Measurements from ENCODE around the genes EAF1, BTD and ANKRD28.

GRCh38 chr3:14522862-14523707 lies 17.1 kb downstream of the GRIP2 start:
- PRO-cap, result no peak
- RAMPAGE, long total RNA, 2 experiments, result no peak in any of the 2 experiments

GRCh38 chr3:14876970-14877696 lies 58.4 kb downstream of the FGD5 start:
- PRO-cap, result no peak
- RAMPAGE, long total RNA, 2 experiments, result no peak in any of the 2 experiments

GRCh38 chr3:15003605-15004030 lies 56.2 kb downstream of the NR2C2 start:
- PRO-cap, result no peak
- RAMPAGE, long total RNA, 2 experiments, result no peak in any of the 2 experiments

GRCh38 chr3:15022854-15023628 lies 42.1 kb downstream of the MRPS25 start:
- PRO-cap, result no peak
- RAMPAGE, long total RNA, 2 experiments, result no peak in any of the 2 experiments

DNA sequence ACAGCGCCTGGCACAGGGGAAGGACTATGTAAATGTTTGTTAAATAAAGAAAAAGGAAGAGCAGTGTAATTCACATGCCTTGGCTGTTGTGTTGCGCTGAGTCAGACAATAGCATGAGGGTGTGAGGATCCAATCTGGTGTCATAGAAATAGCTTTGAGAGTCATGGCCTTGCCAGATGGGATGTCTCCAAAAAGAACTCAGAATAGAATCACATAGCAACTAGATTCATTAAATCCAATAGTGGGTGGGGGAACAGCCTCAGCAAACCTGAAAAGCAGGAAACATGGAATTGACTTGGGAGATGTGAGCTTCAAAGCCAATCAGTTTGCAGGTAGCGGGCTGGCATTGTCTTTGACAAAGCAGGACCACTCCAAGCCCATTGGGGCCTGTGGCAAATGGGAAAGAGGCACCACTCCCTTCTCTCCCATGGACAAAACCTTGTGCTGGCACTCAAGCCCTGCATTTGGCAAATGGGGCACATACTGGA lies 4.0 kb upstream of the RBSN start:
- PRO-cap, result no peak
- RAMPAGE, long total RNA, 2 experiments, result no peak in any of the 2 experiments

- PRO-cap, result no peak
- RAMPAGE, long total RNA, 2 experiments, result no peak in any of the 2 experiments
Measured at GRCh38 chr3:15218024-15218402, 12.0 kb downstream of the CAPN7 start.

DNA sequence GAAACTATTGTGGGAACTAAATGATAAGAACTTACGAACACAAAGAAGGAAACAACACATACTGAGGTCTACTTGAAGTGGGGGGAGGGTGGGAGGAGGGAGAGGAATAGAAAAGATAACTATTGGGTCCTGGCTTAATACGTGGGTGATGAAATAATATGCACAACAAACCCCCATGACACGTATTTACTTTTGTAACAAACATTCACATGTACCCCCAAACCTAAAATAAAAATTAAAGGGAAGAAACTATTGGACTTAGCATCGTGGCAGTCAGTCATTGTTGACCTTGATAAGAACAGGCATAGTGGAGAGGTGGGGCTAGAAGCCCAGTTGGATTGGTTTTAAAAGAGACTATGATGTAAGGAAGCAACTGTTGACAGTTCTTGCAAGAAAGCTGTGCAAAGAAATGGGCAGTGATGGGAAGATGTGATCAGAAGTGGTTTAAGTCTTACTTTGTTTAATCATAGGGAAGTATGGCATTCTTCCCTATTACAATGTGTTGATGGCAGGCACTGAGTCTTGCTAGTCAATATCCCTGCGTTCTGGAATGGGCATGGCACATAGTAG lies 37.8 kb downstream of the CAPN7 start:
- PRO-cap, result no peak
- RAMPAGE, long total RNA, 2 experiments, result no peak in any of the 2 experiments

- PRO-cap, result no peak
- RAMPAGE, long total RNA, 2 experiments, result no peak in any of the 2 experiments
Measured at GRCh38 chr3:15255099-15256111, 49.4 kb downstream of the CAPN7 start.

GRCh38 chr3:15278350-15278826 lies 54.0 kb downstream of the SH3BP5 start:
- PRO-cap, result no peak
- RAMPAGE, long total RNA, 2 experiments, result no peak in any of the 2 experiments

- PRO-cap, result no peak
- RAMPAGE, long total RNA, 2 experiments, result no peak in any of the 2 experiments
Measured at GRCh38 chr3:15361266-15362395, 29.2 kb upstream of the SH3BP5 start.

DNA sequence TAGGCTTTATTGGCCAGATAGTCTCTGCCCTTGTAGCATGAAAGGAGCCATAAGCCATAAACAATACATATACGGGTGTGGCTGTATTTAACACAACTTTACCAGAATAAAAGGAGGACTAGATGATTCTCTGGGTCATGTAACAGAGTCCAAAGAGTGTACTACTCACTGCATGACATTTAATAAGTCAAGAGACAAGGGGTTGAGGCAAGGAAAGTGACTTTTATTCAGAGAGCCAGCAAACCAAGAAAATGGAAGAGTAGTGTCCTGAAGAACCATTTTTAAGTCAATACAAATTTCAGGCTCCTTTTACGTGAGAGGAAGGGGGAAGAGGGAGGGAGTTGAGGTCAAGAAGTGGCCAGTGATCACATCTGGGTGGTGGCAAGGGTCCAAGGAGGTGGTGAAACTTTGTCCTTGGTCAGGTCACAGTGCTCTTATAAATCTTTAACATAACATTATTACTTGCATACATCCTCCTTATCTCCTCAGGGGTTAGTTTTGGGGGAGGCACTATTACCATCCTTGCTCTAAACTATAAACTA lies 46.2 kb downstream of the METTL6 start:
- PRO-cap, result no peak
- RAMPAGE, long total RNA, 2 experiments, result no peak in any of the 2 experiments

DNA sequence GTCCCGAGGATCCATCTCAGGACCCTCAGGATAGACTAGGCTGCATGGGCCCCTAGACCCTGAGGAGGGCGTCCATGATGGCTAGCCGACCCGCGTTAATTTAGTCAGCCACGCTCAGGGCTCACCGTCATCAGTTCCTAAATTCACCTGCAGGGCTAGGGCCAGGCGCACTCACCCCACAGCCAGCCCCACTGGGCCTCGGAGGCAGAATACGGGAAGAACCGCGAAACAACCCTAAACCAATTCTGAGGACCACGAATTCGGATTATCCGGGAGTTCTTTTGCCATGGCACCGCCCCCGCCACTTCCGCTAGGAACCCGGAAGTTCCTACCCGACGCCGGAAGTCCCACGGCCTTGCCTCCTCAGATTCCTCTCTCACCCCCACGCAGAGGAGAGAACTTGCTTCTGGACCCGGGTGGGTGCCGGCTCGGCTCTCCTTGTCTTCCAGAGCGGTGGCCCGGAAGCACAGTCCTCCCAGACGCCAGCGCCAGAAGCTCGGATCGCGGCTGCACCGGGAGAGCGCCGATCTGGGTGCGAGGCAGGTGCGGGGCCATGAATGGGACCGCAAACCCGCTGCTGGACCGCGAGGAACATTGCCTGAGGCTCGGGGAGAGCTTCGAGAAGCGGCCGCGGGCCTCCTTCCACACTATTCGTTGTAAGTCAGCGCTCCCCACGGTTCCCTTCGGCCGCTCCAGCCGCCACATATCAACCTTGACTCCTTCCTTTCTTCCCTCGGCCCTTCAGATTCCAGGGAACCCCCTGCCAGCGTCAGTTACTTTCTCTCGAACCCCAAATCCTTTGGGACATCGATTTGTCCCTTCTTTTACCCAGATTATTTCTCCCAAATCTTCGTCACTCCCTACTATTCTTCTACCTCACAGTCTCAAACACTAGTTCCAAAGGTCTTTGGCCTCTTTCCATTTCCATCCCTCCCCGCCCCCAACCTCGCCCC lies at the start of gene EAF1:
Gene EAF1, plus strand, starts transcription at position 372 of the 953 bp plus-strand sequence.
- PRO-cap, result bidirectional peak, plus-strand start at position 331 of the sequence, minus-strand start at position 303 of the sequence
- RAMPAGE, long total RNA, 2 experiments, result start-site peak on the plus strand in 2 of 2 experiments, centred at positions 364 to 367 of the sequence, 151 to 280 reads per replicate; start-site peak on the minus strand in 2 of 2 experiments, centred at positions 261 to 295 of the sequence, 26 to 77 reads per replicate

- PRO-cap, result no peak
- RAMPAGE, long total RNA, 2 experiments, result no peak in any of the 2 experiments
Measured at GRCh38 chr3:15467819-15468299, 40.5 kb downstream of the EAF1 start.

GRCh38 chr3:15601637-15602353 lies at the start of gene BTD:
Gene BTD, plus strand, starts transcription at chr3:15601745.
- PRO-cap, result bidirectional peak, plus-strand start at chr3:15601801, minus-strand start at chr3:15601569; unidirectional peak, plus-strand start at chr3:15602003
- RAMPAGE, long total RNA, 2 experiments, result start-site peak on the plus strand in 2 of 2 experiments, at chr3:15601733-15601810 at its widest, 57 to 60 reads per replicate

GRCh38 chr3:15634879-15635729 lies 33.6 kb downstream of the BTD start:
- PRO-cap, result no peak
- RAMPAGE, long total RNA, 2 experiments, result no peak in any of the 2 experiments

DNA sequence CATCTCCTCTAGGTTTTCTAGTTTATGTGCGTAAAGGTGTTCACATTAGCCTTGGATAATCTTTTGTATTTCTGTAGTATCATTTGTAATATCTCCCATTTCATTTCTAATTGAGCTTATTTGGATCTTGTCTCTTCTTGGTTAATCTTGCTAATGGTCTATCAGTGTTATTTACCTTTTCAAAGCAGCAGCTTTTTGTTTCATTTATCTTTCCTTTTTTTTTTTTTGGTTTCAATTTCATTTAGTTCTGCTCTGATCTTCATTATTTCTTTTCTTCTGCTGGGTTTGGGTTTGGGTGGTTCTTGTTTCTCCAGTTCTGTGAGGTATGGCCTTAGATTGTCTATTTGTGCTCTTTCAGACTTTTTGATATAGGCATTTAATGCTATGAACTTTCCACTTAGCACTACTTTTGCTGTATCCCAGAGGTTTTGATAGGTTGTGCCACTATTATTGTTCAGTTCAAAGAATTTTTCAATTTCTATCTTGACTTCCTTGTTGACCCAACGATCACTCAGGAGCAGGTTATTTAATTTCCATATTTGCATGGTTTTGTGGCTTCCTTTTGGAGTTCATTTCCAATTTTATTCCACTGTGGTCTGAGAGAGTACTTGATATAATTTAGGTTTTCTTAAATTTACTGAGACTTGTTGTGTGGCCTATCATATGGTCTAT lies 50.7 kb downstream of the ANKRD28 start:
- PRO-cap, result no peak
- RAMPAGE, long total RNA, 2 experiments, result no peak in any of the 2 experiments

DNA sequence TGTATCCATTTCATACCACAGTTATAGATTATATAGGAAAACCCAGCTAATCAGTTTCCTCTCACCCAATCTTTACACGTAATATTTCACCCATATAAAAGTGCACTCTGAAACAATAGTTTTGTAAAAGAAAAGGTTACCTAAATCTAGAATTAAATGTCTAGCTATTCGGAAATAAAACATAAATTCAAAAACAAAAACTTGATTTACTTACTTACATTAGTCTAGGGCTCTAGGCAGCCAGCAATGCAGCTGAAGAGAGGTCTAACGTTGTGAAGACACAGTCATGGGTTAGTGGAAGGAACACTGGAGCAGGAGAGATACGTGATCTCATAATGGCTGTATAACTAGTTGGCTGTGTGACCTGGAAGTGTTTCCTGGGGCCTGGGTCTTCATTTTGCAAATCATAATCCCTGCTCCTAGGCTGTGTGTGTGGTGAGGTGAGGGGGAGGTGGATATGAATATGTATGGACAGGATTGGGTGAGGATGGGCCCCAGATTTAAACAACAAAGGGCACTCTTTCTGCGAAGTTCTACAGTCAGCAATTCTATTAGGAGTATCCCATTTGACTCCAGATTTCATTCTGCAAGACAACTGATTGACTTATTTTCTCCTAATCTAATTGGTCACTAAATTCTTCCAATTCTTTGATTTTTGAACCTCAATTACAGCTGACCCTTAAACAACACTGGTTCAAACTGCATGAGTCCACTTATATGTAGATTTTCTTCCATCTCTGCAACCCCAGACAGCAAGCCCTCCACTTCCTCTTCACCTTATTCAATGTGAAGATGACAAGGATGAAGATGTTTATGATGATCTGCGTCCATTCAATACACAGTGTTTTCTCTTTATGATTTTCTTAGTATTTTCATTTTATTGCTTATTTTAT lies 41.3 kb downstream of the ANKRD28 start:
- PRO-cap, result no peak
- RAMPAGE, long total RNA, 2 experiments, result no peak in any of the 2 experiments

DNA sequence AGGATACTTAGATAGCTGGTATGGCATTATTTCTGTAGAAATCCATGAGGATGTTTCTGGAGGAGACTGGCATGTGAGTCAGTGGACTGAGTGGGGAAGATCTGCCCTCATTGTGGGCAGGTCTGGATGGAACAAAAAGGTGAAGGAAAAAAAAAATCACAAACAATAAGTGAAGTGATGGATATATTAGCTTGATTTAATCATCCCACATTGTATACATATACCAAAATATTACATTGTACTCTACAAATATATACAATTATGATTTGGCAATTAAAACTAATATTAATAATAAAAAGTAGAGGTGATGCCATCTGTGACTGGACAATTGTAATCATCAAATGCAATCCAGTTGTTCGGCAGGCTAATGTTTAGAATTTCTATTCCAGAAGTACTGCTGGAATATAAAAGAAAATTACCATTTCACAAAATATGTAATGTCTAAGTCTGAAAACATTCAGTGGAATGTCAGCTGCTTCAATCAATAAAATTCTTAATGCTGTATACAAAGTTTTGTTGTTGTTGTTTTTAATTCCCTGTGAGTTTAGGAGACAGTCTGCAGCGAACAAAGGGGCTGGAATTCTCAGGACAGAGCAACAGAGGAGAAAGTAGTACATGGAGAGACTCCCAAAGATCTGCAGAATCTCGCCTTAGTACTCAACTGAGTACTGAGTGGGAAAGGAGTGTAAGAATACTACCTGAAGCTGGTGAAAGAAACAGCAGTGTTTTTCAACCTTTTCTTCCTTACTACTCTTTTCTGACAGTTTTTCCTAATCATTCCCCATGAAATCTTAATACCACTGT lies 16.3 kb downstream of the ANKRD28 start:
- PRO-cap, result no peak
- RAMPAGE, long total RNA, 2 experiments, result no peak in any of the 2 experiments

- PRO-cap, result unidirectional peak, minus-strand start at chr3:15797940
- RAMPAGE, long total RNA, 2 experiments, result no peak in any of the 2 experiments
Measured at GRCh38 chr3:15797640-15798459, at the start of gene ANKRD28. Gene ANKRD28, minus strand, starts transcription at chr3:15797979.

- PRO-cap, result no peak
- RAMPAGE, long total RNA, 2 experiments, result no peak in any of the 2 experiments
Measured at GRCh38 chr3:15860288-15860967, 62.6 kb upstream of the ANKRD28 start.